Tongue (tissue), 2 donors: ENCODE measurements around a stretch of chr13.

DNA sequence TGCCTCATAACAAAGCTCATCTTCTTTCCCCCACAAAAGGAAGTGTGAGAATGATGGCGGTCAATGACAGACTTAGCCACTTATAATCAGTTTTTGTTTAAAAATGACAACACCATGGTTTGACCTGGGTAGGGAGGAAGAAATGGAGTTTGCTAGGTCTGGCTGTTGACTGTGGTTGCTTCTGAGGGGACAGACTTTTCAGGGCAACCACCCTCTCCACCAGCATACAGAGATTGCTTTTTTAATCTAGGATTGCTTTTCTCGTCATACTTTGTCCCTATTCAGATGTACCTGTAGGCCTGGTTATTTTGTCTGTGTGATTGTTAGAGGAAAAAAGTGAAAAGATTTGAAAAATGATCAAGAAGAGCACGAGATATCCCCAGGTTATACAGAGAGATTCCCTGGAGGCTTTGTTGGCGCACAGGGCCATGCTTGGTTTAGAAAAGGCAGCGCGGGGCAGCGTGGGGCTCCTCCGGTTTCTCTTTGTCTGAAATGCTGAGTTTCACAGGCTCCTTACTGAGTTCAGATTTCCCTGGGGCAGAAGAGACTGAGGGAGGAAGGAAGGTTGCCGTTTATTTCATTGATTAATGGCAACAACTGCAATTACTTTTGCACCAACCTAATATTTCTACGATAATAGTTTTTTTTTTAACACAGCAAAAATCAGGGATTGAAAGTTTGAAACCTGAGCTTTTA is 96.9 kb upstream of the RNF113B start:
- RAMPAGE, long total RNA = no peak

DNA sequence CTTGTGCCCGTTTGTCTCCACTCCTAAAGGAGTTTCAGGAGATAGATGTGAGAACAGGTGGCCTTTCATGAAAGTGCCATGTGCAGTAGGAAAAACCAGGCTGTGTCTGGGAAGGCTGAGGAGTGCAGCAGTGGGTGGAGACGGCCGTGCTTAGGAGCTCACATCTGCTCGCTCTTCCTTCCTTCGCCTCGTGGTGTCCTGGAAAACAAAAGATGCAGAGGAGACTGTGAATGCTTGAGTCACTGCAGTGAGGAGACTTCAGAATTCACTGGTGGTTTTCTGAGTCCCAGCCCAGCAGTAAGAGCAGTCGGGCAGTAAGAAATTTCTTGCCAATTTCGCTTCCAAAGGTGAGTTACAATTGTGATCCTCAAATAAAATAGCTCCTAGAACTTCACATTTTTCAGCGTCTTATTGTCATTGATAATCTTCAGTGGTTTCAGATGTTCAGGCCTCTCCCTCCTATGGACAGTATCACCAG is 138.5 kb upstream of the RNF113B start:
- RAMPAGE, long total RNA = no peak

DNA sequence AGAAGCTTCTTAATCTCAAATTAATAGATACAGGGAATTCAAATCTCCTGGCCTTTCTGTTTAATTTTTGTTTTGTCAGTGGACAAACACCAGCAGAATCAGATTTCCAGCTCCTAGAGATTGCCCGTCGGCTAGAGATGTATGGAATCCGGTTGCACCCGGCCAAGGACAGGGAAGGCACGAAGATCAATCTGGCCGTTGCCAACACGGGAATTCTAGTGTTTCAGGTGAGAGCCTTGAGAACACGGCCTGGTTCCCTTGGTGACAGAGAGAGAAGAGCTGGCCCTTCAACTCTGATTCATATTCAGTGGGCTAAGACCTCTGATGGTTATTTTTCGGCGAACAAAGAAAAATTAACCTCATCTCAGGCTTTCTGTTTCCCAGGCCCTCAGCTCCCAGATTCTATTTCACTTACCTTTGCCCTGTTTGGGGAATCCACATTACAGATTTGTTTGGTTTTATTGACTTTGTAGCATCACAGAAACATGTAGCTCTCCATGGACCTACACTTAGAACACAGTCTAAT is 191.3 kb downstream of the STK24 start:
- RAMPAGE, long total RNA = no peak

DNA sequence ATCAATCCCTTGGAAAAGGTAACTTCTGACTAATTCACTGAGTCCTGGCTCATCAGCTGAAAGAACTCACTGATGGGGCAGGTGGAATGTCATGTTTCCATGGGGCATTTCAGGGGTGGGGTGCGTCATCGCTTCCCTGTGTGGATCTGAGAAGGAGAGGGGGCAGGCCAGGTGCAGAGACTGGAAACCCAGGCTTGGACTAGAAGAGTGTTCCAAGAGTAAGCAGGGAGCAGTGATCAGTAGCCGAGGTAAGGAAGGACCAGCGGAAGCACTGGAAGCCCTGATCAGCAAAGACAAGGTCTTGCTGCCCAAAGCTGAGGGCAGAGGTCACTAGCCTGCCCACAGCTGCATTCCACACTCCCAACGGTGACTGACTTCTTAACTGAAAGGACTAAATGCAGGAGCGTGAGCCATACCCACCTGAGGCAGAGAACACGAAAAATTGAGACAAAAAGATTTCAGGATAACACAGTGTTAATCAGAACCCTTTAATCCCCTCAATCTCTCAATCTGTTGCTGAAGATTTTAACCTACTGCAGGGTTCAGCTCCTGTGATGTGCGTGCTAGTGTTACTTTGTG is 77.4 kb downstream of the STK24 start:
- RAMPAGE, long total RNA = no peak

- RAMPAGE, long total RNA = no peak
These were observed 61.6 kb downstream of the STK24 start for GRCh38 chr13:98515076-98515876.

GRCh38 chr13:98534306-98535103 is 42.4 kb downstream of the STK24 start:
- RAMPAGE, long total RNA = no peak

GRCh38 chr13:98574220-98574727 is 2.6 kb downstream of the STK24 start:
- RAMPAGE, long total RNA = no peak

DNA sequence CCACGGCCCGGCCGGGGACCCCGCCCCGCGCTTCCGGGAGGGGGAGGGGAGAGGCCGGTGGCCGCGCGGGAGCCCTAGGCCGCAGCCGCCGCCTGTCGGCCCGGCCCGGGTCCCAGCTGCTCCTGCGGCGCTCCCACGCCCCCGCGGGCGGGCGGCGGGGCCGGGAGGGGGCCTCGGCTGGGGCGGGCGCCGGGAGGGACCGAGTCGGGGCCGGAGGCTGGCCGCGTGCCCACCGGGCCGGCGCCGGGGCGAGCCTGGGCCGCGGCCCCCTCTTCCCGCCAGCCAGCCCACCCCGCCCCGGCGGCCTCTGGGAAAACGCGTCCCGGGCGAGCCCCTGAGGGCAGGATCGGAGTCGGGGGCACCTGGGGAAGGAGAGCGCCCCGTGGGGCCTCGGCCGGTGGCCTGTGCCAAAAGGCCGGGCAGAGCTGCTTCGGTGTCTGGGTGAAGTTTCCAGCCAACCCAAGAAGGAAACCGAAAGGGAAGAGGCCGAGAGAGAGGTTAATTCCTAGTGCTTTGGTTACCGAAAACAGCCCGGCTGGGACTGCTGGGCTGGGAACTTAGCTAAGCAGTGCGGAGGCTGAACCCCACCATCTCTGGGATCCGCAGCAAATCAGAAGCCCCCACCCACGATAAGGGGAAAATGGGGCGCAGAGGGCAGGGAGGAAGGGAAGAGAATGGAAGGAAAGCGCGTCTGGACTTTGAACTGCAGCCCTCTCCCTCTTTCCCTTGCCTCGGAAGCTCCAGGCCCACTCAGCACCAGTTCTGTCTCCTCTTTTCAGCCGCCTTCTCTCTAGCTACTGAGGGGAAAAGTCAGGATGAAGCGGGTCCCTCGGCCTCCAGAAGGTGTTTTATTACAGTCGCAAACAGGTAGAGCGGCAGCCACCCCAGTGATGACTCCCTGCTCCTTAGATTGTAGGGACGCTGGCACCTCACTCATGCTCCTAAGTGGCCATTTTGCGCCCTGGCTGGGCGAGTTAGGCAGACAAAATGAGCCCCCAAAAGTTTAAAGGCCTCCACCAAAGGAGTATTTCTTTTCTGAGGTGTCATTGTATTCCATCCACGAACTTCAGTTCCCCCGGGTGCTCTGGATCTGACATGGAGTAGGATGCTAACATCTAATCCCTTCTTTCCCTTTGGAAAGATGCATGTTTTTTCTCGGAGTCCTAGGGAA is 657 bp upstream of the STK24 start:
- RAMPAGE, long total RNA = no peak

DNA sequence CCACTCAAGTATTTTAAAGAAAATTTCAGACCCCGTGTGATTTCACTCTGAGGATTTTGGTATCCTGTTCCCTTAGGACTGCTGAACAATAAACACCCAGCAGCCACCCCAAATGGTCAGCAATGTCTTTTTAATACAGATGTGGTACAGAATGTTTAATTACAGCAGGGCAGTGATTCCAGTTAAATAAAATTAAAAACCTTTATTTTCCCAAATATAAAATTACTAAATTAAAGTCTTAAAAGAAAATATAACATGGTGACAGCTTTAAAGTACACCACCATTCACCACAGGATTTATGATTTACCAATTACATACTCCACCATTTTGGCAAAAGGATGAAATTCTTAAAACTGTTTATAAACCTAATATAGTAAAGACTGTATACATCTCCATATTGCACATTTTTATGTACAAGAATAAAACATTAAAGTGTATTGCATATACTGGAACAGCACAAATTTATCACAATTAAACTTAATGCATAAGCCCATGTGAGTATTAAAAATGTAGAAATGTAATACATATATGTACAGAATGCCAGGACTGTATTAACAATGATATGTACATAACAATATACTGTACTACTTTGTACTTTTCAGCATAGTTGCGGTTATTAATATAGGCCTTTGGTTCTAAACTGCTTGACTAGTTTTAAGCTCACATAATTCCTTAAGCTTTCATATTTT is 41.0 kb upstream of the SLC15A1 start:
- RAMPAGE, long total RNA = no peak

GRCh38 chr13:98918663-98919218 is 59.1 kb downstream of the DOCK9 start:
- RAMPAGE, long total RNA = no peak

- RAMPAGE, long total RNA = no peak
These were observed 17.5 kb downstream of the DOCK9 start for GRCh38 chr13:98960168-98960943.

GRCh38 chr13:98992539-98992867 is 14.6 kb upstream of the DOCK9 start:
- RAMPAGE, long total RNA = no peak

DNA sequence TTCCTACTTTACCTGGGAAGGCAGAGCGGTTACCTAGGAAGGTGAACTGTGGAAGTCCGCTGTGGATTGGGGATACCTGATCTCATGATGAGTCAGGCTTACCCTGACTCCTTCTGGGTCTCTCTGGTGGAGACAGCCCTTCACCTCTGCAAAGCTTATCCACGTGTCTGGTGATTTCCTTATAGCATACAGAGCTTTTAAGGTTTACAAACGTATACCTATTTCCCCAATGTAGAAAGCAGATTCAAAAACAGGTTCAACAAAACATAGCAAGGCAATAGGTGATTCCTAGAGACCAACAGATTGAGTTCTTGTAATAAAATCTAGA is 3.8 kb upstream of the UBAC2 start:
- RAMPAGE, long total RNA = no peak

DNA sequence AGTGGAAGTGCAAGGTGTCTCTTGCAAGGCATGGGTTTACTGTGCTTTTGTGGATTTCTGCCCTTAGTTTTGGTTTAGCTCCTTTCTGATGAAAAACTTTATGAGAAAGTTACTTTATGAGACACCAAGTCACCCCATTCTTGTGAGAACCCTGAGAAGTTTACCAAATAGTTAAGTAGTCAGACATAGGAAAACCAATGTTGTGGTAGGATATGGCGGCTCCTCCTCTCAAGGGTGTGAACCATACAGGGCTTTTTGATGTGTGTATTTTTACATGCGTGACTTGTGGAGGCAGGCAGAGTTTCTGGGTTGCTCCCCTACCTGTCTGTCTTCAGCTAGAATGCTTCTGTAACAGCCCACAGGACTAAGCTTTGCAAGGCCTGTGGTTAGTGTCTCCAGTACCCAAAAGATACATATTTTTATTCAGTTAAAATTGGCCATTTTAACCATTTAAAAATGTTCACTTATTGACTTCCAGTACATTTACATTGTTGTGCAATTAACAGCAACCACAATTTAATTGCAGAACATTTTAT is 18.3 kb downstream of the UBAC2 start:
- RAMPAGE, long total RNA = no peak

DNA sequence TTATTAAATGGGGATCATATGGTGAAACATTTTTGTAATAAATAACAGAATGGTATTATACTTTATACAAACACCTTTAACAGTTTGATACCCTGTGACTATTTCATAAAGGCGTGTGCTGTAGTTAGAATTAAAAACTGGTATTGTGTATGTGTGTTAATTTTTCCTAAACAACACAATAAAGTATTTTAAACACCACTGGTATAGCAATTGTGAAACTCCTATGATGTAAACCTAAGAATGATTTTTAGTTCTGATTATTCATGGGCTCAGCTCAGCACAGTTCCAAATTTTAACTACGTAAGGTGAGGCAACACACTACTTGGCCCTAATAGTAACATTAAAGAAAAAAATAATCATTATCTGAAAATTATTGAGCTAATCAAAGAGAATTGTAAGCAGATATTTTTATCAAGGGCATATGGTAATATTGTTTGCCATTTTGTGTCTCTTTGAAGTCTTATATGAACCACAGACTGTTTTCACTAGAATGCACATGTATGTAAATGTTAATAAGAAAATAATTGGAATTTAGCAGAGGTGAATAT is 11.8 kb upstream of the GPR18 start:
- RAMPAGE, long total RNA = no peak

DNA sequence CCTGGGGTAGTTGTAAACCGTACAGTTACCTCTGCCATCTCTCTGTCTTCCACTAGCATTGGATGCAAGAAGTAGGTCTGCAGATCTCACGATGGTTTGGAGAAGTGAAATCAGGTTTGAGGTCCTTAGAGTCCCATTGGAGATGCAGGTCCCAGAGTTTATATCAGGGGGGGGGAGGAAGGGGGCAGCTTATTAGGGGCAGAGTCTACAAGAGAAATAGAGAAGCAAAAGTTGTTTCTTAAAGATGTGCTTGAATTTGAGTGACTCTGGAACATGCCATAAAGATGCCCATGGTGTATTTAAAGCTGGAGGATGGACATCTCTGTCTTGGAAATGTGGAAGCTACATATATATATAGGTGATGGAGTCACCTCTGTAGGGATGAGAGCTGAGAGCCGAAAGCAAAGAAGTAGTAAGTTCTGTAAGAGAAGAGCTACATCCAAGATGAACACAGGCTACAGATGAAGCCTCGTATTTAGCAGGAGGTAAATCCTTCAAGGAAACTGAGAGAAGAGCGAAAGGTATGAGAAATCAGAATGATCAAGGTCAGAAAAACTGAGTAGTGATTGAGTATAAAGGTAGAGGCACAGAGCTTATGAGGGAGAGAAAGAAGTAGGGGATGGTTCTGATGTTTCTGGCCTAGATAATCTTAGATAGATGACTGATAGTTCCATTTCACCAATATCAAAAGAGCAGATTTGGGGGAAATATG is 34.2 kb upstream of the GPR183 start:
- RAMPAGE, long total RNA = no peak

- RAMPAGE, long total RNA = no peak
These were observed 51.5 kb upstream of the GPR183 start for GRCh38 chr13:99358527-99359223.

GRCh38 chr13:99374408-99375023 is 67.3 kb upstream of the GPR183 start:
- RAMPAGE, long total RNA = no peak

DNA sequence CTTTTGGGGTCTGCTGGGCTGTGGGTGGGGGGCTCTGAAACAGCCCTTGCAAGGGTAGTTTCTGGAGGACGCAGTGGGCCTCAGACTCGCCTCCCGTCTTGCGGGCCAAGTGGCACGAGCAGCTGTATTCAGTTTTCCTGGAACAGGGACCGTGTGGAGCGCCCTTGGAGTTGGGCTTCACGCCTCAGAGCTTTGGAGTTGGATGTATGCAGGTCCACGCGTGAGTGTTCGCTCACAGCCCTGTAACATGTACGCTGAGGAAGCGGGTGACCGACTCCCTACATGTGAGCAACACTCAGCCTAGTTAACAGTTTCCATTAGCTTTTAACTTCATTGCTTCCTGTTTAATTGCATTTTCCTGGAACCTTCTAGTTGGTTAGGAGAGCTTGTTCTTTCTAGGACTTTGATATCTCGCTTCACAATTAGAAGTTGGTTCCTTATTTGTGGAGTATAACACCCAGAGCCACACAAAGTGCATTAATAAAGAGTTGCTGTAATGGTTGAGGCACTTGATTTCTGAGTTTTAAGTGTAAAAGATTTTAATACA is 710 bp downstream of the TM9SF2 start:
- RAMPAGE, long total RNA = no peak

DNA sequence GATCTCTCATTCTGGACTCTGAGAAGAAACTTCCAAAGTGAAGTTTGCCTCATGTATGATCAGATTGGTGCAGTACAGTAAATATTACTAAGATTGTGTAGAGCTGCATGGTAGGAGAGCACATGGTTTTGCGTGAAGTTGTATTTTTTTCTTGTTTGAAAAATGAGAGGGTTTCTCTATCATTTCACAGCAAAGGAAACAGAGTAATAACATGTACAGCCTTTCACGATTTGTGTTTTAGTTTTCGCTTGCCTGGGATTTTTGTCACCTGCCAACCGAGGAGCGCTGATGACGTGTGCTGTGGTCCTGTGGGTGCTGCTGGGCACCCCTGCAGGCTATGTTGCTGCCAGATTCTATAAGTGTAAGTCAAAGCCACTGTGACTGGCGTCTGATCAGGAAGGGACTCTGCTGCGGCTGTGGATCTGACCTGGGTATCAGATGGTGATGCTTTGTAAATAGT is 45.5 kb downstream of the TM9SF2 start:
- RAMPAGE, long total RNA = no peak